Measurements from ENCODE around the genes DUSP7 and SEMA3G.

DNA sequence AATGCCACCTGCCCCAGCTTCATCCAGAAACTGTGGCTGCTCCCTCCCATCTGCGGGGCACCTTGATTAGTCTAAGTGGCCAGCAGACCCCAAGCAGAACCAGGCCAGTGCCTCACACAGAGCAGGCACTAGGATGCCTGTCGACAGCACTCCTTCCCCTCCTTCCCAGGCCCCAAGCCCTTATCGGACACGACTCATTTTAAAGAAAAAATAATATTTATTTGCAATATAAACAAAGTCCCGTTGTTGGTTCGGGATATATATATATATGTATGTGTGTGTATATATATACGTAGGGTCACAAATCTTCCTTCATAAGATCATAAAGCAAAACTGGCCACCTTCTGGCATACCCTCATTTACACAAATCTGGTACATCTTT is 7.7 kb downstream of the DUSP7 start:
- PRO-cap = no peak

DNA sequence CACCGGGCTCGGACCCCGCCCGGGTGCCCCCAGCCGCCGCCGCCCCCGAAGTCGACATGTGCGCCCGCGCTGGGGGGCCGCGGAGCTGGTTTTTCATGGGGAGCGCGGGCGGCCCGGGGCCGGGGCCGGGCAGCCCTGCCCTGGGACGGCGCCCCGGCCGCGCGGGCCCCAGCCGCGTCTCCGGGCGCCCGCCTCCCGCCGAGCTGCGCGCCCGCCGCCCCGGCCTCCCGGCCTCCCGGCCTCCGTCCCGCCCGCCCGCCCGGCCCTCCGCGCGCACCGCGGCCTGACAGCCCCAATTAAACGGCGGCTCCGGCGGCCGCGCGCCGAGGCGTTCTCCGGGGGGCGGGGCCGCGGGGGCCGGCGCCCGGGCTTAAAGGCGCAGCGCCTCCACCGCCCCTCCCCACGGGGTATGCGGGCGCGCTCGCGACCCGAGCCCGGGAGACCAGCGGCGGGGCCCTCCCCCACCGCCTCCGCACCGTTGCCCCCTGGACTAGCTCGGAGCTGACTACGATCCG is at the start of gene DUSP7:
Gene DUSP7 (minus strand): TSS at position 302 of the 515 bp plus-strand sequence.
- PRO-cap = no peak

DNA sequence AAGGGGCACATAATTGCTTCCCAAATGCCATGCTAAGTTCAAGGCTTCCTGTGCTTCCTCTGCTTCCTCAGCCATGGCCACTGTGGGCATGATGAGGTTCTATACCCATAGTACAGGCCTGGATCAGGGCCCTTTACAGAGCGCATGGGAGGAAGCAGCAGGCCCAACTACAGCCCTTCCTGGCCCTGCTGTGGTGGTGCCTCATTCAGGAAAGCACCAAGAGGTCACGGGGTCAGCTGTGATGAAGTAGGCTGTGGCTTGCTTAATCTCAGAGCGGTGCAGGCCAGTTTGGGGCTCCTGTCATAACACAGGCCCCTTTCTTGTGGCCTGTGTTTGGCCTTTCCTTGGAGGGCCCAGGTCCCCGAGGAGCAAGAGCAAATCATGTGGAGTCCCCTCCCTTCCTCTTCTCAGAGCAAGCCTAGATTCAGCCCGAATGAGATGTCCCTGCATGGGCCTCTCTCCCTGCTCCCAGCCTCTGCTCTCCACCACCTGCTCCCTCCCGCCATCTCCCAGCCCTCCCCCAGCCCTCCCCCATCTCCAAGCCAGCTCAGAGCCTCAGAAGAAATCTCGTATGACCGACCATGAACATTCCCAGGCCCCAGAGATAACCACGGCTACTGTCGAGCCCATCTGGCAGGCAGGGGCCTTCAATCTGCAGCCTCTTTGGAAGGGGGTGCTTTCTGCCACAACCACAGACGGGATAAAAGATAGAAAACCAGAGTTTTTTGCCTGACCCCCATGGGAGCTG is 32.2 kb upstream of the DUSP7 start:
- PRO-cap = no peak

DNA sequence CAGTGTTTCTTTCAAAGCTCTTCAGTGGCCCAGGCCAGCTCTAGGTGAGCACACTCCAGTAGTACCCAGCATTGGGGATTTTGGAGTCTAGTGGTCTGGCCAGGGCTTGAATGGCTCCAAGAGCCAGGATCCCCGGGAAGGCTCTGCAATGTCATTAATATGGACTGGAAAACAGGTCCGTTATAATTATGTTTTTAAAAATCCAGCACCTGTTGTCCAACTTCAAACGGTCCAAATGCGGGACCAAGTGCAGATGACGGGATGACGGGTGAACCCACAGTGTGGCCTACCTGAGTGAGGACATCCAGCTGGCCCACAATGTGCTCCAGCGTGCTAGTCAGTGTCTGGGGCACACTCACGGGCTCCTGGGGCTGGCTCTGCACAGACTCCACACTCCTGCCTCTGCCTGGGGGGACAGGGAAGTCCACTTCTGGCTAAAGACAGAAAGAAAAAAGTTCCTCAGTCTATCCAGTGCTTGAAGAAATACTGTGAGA is 40.0 kb upstream of the DUSP7 start:
- PRO-cap = no peak

- PRO-cap = no peak
These were observed 19.8 kb upstream of the ALAS1 start for GRCh38 chr3:52178095-52178616.

DNA sequence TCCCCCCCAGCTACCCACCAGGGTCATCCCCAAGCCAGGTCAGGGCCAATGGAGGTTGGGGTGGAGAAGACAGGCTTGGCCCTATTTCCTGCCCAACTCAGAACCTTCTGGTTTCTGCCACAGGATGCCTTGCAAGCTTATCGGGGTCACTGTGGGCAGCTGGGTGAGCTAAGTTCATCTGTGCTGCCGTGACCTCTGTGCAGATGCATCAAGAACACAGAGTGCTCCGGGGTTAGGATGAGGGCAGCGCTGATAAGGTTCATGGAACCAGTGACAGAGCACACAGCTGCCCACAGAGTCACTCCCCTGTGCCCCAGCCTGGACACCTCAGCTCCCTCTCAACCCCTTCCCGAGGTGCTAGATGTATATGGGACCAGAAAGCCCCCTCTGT is 15.8 kb upstream of the ALAS1 start:
- PRO-cap = no peak

GRCh38 chr3:52211787-52212227 is 13.6 kb downstream of the TLR9 start:
- PRO-cap = no peak

GRCh38 chr3:52237484-52238124 is 1.4 kb downstream of the TWF2 start:
- PRO-cap = no peak

- PRO-cap = no peak
These were observed 9.1 kb downstream of the PPM1M start for GRCh38 chr3:52254713-52254925.

GRCh38 chr3:52270442-52270813 is 8.0 kb downstream of the WDR82 start:
- PRO-cap = no peak

- PRO-cap = no peak
These were observed 1.9 kb downstream of the GLYCTK start for GRCh38 chr3:52289245-52290171.

- PRO-cap = no peak
These were observed 12.5 kb downstream of the GLYCTK start for GRCh38 chr3:52299926-52300678.

DNA sequence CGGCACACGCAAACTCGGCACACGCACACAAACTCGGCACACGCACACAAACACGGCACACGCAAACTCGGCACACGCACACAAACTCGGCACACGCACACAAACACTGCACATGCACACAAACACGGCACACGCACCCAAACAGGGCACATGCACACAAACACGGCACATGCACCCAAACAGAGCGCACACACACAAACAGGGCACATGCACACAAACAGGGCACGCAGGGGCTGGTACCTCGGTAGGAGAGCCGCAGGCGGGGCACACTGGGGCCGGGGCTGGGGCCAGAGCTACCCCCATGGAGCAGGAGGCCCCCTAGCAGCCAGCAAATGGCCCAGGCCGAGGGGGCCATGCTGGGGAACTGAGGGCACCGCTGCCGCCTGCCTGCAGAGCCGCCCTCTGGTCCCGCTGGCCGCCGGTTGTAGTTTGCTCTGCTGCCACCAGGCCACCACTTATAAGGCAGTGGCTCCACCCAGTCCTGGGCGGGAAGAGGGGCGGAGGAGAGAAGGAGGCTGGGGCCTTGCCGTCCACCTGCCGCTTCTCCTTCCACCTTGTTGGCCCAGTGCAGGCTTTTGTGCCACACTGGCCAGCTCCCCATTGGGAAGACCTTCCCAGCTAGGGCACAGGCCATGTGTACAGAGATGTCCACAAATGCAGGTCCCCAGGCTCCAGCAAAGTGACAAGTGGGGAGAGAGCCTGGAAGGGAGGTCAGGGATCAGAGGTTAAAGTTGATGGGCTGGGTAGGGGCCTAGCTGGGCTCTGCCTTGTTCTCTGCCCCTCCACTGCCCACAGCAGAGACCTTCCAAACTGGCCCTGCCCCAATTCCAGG is at the start of gene SEMA3G:
Gene SEMA3G (minus strand): TSS at position 431 of the 832 bp plus-strand sequence.
- PRO-cap = unidirectional peak, minus-strand start at position 431 of the sequence

DNA sequence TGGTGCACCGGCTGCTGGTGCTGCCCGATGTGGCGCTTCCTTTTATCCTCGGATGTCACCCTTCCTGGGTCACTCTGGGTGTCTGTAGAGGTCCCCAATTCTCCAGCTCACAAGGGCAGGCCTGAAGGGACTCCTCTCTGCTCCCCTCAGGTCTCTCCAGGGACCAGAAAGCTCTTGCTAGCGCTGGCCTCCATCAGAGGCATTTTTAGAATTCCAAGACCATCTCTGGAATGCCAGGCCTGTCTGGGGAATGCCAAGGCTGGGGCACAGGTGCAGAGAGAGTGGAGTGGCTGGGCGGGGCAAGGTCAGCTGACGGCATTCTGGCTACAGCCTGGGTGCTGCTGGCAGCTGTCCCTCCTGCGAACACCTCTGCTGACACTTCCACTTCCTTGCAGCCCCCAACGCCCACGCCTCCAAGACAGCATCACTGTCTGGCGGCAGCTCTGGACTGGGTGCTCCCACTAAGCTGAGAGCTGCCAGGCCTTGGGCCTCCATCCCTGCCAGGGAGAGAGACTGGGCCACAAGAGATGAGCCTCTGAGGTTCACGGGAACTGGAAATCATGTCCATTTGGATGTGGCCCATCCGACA is 3.9 kb downstream of the TNNC1 start:
- PRO-cap = no peak

DNA sequence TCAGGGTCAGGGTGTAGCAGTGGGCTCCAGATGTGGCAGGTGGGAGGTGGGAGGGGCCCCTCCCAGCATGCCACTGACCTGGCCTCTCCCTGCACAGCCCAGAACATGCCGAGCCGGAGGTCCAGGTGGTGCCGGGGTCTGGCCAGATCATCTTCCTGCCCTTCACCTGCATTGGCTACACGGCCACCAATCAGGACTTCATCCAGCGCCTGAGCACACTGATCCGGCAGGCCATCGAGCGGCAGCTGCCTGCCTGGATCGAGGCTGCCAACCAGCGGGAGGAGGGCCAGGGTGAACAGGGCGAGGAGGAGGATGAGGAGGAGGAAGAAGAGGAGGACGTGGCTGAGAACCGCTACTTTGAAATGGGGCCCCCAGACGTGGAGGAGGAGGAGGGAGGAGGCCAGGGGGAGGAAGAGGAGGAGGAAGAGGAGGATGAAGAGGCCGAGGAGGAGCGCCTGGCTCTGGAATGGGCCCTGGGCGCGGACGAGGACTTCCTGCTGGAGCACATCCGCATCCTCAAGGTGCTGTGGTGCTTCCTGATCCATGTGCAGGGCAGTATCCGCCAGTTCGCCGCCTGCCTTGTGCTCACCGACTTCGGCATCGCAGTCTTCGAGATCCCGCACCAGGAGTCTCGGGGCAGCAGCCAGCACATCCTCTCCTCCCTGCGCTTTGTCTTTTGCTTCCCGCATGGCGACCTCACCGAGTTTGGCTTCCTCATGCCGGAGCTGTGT is 7.9 kb upstream of the STAB1 start:
- PRO-cap = no peak

DNA sequence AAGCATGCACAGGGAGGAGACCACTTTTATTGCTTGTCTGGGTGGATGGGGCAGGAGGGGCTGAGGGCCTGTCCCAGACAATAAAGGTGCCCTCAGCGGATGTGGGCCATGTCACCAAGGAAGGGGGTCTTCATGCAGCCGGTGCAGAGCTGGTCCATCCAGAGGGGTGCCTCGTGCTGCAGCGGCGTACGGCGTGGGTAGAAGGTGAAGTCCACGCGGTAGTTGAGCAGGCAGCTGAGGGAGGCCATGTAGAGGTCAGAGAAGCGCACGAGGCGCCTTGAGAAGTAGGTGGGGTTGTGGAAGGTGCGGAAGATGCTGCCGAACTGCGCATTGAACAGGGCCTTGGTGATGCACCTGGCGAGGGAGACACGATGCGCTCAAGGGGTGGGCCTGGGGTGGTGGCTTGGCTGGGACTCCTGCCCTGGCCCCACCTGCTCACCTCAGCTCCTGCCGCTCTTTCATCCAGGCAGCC is 9.2 kb downstream of the NT5DC2 start:
- PRO-cap = no peak

- PRO-cap = no peak
These were observed 1.1 kb downstream of the NT5DC2 start for GRCh38 chr3:52532393-52533054.

- PRO-cap = no peak
These were observed 3.9 kb upstream of the GNL3 start for GRCh38 chr3:52681592-52682579.

- PRO-cap = no peak
These were observed 8.9 kb downstream of the GNL3 start for GRCh38 chr3:52694377-52695492.

GRCh38 chr3:52838944-52839725 is 4.3 kb upstream of the MUSTN1 start:
- PRO-cap = no peak

All from peritoneum (tissue), 1 donor.